ENCODE data around the genes TSHB, SLC22A15 and CD2.

GRCh38 chr1:115029524-115029911 lies at the start of gene TSHB:
TSS of gene TSHB (plus strand) at chr1:115029826.
- PRO-cap: no peak

- PRO-cap: bidirectional peak, plus-strand start at chr1:115099584, minus-strand start at chr1:115099380
Measured at GRCh38 chr1:115099024-115100099, 10.1 kb upstream of the TSPAN2 start.

GRCh38 chr1:115198836-115199307 lies 109.6 kb upstream of the TSPAN2 start:
- PRO-cap: no peak

GRCh38 chr1:115280166-115280605 lies 57.9 kb downstream of the NGF start:
- PRO-cap: no peak

GRCh38 chr1:115336724-115337107 lies 1.3 kb downstream of the NGF start:
- PRO-cap: no peak

DNA sequence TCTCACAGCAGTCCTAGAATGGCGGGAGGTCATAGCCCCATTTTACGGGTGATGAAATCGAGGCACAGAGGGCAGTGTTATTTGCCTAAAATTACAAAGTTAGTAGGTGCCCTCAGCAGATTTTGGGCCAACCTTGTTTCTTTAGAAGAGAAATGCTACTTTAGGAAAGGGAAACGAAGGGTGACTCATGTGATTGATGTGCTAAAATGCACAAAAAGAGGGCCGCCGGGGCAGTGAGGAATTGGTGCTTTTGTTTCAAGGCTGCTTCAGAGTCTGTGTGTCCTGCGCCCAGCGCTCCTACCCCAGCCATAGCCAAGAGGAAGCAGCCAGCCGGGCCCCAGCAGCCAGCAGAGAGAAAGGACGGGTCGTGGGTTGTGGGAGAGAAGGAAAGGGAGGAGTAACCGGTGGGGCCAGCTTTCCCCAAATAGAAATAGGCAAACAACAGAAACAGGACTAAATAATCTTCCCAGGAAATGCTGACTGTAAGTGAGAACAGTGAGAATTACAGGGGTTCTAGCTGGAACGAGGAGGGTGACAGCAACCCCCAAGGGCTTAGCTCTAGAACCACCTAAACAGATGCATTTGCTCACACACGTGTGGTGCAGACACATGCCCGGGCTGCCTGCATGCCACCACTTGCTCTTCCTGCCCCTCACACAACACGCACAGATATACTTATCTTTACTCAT lies 13.2 kb downstream of the VANGL1 start:
- PRO-cap: no peak

DNA sequence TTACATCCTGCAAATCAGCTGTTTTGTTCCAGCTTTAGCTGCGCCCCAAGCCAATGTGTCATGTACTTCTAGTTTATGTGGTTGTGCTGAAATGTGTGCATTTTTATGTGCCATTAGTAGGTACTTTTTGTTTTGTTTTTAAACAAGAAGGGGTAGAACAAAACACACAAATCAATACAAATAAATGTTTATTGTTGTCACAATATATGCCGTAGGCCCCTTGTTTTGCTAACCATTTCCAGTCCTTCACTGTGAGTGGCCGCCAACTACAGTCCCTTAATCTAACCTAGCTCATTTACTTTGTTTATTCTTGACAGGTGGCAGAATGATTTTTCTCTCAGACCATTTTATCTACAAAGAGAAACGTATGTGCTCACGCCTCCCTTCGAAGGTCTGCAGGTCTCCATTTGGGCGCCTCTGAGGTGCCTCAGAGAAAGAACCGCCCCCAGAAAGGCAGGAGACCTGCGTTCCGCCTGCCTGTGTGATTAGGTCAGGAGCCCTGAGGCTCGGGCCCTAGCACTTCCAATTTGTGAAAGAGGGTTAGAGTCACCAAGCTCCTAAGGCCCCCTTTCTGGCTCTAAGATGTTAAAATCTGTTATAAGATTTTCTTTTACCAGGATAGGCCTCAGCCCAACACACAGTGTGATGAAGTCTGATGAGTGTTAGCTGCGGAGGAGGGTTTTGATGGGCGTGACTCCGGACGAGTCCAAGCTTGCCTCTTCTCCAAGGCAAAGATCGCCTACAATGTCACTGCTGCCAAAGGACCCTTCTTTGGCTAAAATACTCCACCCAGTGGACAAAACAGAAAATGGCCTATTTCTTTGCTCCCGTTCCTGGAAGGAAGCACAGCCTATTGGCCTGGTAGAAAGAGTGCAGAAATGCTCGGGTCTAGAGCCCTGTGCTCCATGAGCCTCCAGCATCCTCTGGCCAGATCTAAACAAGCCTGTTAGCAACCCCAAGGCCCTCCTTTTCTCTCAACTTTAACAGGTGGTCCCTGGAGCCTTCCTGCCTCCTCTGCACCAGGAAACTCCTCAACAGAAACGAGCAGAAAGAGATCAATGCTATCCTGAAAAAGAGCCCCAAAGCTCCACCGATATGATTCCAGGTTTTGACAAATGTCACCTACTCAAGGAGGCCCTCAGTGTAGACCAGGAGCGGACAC lies 3.1 kb upstream of the CASQ2 start:
- PRO-cap: no peak

- PRO-cap: bidirectional peak, plus-strand start at chr1:115976241, minus-strand start at chr1:115976178; bidirectional peak, plus-strand start at chr1:115976579, minus-strand start at chr1:115976442; bidirectional peak, plus-strand start at chr1:115976742, minus-strand start at chr1:115976821; bidirectional peak, plus-strand start at chr1:115977156, minus-strand start at chr1:115976931
Measured at GRCh38 chr1:115975740-115977037, at the start of gene SLC22A15. TSS of gene SLC22A15 (plus strand) at chr1:115976513.

DNA sequence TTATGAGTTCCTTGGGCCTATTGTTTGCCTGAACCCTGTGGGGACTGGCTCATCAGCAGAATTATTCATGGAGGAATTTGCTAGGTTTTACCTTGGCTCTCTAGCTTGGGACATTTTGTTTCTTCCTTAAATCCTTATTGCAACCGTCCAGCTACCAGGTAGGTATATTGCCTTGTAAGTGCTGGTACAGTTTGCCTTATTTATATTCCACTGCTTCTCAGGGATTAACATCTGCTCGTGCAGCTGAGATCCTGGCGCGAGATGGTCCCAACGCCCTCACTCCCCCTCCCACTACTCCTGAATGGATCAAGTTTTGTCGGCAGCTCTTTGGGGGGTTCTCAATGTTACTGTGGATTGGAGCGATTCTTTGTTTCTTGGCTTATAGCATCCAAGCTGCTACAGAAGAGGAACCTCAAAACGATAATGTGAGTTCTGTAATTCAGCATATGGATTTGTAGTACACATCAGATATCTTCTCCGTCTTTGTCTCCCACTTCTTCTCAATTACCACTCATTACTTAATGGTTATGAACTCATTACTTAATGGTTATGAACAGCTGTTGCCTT lies 14.1 kb downstream of the ATP1A1 start:
- PRO-cap: no peak

- PRO-cap: no peak
Measured at GRCh38 chr1:116390495-116391051, 17.5 kb downstream of the ATP1A1 start.

DNA sequence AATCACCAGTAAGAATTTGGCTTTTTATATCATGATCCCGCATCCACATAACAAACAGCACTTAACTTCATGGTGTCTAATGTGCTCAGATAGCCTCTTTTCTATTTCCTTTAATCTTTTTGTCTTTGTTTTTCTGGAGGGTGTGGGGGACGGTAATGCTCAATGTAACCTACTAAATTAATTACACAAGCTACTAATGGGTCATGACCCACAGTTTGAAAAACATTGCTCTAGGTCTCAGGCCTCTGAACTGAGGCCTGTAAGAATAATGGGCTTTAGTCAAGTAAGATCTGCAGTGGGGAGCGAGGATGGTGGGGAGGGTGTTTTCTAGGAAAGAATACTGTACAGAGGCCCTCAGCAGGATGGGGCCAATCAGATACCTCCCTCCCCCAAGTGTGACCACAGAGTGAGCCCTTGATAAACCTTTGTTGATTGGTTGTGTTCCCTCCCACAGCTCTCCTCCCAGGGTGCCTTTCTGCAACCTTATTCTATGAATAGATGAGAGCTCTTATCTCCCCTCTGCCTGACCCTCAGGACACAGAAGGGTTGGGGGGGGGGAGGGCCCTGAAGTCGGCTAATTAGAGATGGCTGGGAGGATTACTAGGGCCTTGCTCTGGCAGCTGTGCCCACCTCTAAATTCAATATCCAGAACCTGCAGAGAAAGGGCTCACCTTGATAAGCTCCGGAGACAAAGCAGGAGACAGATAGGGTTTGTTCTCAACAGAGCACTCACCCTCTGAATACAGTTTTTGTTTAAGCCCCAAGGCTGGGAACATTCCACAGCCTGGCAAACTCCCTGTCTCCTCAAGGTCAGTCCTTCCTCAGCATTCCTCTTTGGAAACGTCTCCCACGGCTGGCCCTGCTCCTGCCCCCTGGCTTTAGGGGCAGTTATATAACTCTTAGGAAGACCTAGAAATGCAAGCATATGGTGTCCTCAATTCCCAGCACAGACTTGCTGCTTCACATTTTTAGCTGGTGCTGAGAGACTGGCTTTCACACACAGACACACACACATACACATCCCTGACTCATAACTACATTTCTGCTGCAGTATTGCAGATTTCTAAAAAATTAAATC lies 42.8 kb downstream of the ATP1A1 start:
- PRO-cap: no peak

GRCh38 chr1:116476328-116476852 lies 94.4 kb downstream of the CD58 start:
- PRO-cap: no peak

- PRO-cap: no peak
Measured at GRCh38 chr1:116514856-116516088, 55.6 kb downstream of the CD58 start.

- PRO-cap: no peak
Measured at GRCh38 chr1:116643313-116643768, 24.2 kb downstream of the IGSF3 start.

DNA sequence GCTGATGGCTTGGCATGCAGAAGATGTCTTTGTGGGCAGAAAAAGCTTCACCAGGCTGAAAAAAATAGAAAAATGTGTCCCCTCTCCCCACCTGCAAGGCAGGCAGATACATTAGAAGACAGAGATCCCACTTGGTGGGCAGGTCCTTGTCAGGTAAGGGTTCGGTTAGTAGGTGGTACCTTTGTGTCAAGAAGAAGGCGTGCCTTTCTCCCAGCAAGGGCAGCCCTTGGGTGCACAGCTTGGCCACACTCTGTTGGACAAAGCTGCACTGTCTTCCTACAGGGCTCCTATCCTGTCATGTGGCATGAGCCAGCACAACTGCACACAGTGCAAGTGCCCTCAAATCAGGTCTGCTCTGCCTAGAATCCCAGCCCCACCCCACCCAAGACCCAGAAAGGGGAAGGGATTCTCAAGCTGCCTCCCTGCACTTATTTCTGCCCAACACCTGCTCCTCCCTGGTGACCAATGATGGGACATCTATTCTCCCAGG lies 42.8 kb upstream of the IGSF3 start:
- PRO-cap: no peak

DNA sequence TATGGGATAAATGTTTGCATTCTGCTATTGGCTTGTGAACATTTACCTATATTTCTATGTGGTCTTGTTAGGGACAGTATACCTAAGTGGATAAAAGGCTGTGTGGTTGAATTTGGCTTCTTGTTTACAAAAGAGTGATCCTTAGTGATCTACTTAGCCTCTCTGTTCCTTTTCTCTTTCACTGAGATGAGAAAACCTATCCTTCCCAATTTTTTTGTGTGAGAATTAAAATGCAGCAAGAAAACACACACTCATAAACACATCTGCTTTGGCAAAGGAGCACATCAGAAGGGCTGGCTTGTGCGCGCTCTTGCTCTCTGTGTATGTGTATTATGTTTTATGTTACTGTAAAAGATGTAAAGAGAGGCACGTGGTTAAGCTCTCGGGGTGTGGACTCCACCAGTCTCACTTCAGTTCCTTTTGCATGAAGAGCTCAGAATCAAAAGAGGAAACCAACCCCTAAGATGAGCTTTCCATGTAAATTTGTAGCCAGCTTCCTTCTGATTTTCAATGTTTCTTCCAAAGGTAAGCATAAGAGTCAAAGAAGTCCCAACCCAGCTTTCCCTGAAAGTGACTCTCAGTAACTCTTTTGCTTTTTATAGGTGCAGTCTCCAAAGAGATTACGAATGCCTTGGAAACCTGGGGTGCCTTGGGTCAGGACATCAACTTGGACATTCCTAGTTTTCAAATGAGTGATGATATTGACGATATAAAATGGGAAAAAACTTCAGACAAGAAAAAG lies at the start of gene CD2:
CD2 (plus strand) TSS at position 402 of the 742 bp plus-strand sequence.
- PRO-cap: bidirectional peak, plus-strand start at position 436 of the sequence, minus-strand start at position 325 of the sequence

GRCh38 chr1:116757238-116757455 lies 2.9 kb downstream of the CD2 start:
- PRO-cap: no peak

GRCh38 chr1:116878322-116878543 lies 31.5 kb upstream of the PTGFRN start:
- PRO-cap: no peak

DNA sequence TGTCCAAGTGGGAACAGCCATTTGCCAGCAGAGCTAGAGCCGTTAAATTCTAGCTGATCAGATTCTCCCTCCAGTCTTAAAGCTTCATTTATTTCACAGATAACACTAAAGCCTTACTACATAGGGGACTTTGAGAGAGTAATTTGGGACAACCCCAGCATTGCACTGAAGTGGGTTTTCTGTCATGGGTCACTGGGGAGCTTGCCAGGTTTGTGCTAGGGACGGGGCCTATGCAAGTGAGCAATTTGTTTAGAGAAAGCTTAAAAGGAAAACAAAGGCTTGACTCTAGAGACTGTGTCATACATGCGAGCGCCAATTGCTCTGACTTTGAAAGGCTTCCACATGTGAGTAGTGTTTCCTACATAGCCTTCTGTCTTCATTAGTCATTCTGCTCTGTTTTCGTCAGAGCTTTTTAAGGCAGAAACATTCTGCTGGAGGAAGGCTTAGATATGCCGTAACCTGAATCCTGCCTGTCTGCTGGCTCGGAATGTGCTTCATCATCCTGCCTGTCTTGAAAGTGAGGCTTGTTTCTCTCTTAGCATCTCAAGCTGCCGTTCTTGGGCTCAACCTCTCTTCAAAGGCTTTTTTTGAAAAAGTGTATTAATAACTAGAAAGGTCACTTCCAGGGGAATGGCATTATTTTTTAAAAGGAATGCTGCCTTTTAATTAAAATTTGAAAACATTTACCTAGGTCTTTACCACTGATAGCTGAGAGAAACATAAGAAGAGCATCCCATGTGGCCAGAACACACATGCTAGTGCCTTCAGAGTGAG lies 28.4 kb downstream of the TRIM45 start:
- PRO-cap: no peak

GRCh38 chr1:117114768-117115311 lies 6.7 kb downstream of the TRIM45 start:
- PRO-cap: no peak